HTR-8/SVneo (cell line): ENCODE measurements around the gene CRYGN.

DNA sequence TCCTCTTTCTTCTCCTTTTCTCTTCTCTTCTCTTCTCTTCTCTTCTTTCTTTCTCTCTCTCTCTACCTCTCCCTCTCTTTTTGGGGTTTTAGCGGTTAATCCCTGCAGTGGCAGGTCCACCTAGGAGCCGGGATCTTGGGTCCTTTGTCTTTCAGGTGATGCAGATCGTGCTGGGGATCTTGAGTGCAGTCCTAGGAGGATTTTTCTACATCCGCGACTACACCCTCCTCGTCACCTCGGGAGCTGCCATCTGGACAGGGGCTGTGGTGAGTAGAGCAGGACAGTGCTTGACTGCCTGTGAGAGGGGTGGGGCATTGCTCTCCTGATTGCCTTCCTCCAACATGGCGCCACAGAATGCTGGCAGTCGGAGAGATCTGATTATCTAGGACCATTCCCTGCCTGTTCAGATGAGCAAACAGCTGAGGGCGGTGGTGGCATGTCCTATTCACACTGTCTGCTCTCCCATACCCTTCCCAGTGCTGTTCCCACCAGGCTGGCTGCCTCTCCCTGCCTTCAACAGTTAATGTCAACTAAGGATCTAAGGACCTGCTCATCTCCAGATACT lies 1.6 kb downstream of the TMEM176A start:
- RRBS: no CpG with 5 or more reads among the region's 10 CpGs

- RRBS: no CpG with 5 or more reads among the region's 18 CpGs
Observed at GRCh38 chr7:150945802-150946390, 32.2 kb downstream of the KCNH2 start.

DNA sequence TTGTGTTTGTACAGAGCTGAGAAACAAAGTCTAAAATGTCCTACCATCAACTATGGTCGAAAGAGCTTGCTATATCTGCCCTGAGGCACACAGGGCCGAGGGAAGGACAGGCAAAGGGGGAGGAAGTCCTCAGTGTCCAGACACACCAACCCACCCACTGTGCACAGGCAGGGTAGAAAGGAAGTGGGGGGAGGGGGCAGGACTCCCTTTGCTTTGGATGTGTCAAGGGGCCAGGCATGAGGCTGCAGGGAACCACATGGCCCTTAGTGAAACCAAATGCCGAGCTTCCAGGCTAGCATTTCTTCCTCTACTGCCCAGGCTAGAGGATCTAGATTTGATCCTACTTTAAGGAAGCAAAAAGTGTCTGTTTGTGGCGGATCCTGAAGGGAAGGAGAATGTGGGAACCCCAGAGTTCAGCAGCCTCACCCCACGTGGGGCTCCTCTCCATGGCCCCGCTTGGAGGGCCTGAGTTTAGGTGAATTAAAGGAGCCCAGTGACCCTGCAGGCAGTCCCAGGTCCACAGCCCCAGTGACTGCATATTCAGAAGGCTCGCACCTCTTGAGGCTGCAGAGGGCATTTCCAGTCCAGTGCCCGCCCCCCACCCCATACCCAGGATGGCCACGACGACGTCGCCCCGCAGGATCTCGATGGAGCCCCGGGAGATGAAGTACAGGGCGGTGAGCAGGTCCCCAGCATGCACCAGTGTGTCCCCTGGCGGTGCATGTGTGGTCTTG lies 28.4 kb downstream of the KCNH2 start:
- RRBS: no CpG with 5 or more reads among the region's 17 CpGs

GRCh38 chr7:150960976-150961267 lies 17.2 kb downstream of the KCNH2 start:
- RRBS: no CpG with 5 or more reads among the region's 4 CpGs

DNA sequence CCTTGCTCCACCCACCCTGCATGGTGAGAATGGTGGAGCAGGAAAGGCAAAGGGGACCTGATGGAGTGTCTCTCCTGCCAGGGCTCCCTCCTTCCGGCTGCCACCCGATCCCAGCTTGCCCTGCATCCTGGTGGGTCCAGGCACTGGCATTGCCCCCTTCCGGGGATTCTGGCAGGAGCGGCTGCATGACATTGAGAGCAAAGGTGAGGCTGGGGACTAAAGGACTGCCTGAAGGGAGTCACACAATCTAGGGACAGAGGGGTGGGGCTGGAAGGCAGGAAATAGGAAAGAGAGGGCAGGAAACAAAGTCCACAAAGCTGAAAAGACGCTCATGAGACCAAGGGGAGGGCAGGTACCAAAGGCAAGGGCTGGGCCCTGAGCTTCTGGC lies 12.0 kb downstream of the ATG9B start:
- RRBS: 93% methylated on average over 3 of the region's 5 CpGs

- RRBS: no CpG with 5 or more reads among the region's 11 CpGs
Observed at GRCh38 chr7:151033296-151033888, 5.1 kb downstream of the ABCB8 start.

GRCh38 chr7:151075768-151076808 lies 4.5 kb downstream of the FASTK start:
- RRBS: 96% methylated on average over 3 of the region's 30 CpGs

GRCh38 chr7:151088365-151088588 lies 2.0 kb downstream of the AGAP3 start:
- RRBS: no CpG with 5 or more reads among the region's 5 CpGs

DNA sequence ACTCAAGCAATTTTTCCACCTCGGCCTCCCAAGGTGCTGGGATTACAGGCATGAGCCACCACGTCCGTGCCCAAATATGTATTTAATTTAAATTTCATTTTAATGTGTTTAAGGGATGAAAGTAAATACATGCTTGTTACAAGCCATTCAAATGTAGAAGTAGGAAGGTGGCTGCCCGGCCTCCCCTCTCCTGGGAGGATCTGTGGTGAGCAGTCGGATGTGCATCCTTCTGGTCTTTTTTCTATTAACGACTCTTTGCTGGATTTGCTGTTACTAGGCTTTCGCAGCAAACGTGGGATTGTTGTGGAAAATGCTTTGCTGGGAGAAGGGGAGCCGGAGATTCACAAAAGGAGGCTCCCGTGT lies 7.1 kb downstream of the AGAP3 start:
- RRBS: no CpG with 5 or more reads among the region's 10 CpGs

- RRBS: no CpG with 5 or more reads among the region's 11 CpGs
Observed at GRCh38 chr7:151117604-151117922, 31.3 kb downstream of the AGAP3 start.

GRCh38 chr7:151126502-151126987 lies 40.3 kb downstream of the AGAP3 start:
- RRBS: no CpG with 5 or more reads among the region's 14 CpGs

DNA sequence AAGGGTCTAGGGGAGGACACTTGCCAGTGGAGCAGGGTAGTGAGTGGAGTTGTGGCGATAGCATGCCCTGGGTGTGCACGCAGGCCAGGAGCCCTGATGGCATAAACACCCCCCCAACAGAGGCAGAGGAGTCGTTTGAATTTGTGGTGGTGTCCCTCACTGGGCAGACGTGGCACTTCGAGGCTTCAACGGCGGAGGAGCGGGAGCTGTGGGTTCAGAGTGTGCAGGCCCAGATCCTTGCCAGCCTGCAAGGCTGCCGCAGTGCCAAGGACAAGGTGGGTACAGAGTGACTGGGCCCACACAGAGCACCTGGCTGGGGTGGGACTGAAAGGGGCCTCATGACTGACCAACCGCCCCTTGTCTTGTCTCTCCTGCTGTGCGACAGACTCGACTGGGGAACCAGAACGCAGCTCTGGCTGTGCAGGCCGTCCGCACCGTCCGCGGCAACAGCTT lies 25.7 kb downstream of the GBX1 start:
- RRBS: no CpG with 5 or more reads among the region's 18 CpGs

DNA sequence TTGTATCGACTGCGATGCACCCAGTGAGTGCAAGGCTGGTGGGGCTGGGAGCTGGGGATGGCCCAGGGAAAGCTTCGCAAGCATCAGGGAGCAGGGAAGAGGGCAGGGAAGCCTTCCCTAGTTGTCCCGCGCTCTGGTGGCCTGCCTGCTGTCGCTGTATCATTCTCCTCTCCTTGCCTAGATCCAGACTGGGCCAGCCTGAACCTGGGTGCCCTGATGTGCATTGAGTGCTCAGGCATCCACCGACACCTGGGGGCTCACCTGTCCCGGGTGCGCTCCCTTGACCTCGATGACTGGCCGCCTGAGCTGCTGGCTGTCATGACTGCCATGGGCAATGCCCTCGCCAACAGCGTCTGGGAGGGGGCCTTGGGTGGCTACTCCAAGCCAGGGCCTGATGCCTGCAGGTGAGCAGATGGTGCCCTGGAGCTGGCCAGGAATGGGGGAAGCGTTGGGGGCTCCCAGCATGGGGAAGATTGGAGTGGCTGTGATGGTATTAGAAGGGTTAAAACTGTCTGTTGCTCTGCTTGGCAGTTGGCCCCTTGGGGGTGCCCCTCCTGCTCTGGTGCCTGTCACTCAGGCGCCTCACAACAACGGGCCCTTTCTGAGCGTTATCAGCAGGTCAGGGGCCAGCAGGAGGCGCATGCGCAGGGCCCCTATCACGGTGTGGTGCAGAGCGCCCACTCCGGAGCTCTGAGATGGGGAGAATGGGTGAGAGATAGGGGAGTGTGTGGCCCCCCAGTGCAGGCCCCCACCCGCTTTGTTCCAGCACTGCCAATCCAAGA lies 25.1 kb downstream of the GBX1 start:
- RRBS: no CpG with 5 or more reads among the region's 23 CpGs

DNA sequence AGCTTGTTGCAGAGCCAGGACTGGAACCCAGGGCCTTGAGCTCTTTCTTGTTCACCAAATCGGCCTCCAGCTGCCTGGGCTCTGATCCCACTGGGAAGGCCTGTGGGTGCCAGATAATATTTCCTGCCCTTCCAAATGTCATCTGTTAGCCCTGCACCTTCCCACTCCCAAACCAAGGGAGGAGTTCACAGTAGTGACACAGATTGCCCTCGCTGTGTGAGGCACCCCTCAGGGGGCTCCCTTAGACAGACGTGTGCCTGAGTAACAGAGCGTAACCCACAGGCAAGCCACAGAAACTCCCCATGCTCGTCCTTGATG lies 973 bp upstream of the ASB10 start:
- RRBS: no CpG with 5 or more reads among the region's 5 CpGs

DNA sequence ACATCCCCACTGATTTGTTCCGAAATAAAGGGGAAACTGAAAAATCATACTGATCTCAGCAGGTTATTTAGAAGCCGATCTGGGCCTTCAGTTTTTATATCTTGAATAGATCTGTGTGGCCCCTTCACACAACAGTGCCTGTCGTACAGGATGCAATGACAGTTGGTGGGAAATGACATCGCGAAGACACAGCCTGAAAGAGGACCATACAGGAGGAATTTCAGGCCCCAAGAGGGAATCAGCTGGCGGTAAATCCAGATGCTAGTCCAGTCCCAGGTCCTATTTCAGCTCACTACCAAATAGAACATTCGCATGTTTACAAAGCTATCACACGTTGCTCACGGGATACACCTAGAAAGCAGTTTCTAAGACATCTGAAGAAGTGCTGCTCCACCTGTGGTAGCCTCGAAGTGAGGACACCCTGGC lies 2.1 kb upstream of the IQCA1L start:
- RRBS: no CpG with 5 or more reads among the region's 10 CpGs

DNA sequence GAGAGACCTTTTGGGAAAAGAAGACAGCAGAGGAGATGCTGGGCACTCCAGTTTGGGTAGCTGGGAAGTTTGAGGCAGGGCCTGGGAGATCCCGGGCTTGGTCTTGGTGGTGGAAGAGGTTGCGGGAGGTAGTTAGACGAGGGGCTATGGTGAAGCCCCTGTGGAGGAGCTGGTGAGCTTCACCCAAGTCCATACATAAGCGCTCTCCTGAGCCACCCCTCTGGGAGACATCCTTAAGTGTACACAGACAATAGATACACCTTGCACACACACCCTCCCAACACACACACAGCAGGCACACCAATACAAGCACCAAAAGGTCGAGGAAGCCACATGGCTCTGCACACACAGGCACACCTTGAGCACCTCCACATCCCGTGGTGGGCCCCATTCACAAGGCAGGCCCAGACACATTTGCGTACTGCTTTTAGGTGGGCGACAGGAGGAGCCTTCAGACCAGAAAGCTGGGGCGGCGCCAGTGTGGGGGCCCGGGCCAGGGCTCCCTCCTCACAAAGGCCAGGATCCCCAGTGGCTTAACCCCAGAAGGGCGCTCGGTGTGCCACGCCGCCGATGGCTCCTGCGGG lies 2.6 kb upstream of the SMARCD3 start:
- RRBS: 6% methylated on average over 4 of the region's 17 CpGs

- RRBS: 96% methylated on average over 12 of the region's 49 CpGs
Observed at GRCh38 chr7:151439803-151440725, at the start of gene CRYGN. Gene CRYGN, minus strand, starts transcription at chr7:151440141.

GRCh38 chr7:151518000-151518731 lies 1.5 kb downstream of the RHEB start:
- RRBS: no CpG with 5 or more reads among the region's 29 CpGs

DNA sequence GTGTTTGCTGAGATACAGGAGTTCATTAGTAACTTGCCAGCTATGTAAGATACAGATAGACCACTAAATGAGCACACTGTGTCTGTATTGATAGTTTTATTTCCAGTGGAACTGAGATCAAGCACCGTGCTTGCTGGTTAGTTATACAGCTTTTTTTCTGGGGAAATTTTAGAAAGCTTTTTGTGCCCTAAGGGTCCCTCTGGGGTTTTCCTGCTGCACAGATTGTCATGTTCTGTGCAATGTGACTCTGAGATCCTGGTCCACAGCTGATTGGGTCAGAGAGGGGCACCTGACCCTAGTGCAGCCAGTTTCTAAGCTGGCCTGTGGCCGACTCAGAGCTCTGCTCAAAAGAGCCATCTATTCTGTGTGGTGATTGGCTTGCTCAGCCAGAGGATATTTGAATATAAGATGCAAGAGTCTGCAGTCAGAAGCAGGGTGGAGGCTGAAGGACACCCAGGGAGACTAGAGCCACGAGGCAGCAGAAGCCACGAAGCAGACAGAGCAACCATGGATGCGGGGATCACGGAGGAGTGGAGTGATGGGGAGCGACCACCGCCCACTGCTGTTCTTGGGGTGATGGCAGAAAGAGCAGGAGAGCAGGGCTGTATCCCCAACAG lies 19.3 kb upstream of the RHEB start:
- RRBS: no CpG with 5 or more reads among the region's 8 CpGs

- RRBS: 88% methylated on average over 2 of the region's 13 CpGs
Observed at GRCh38 chr7:151558392-151558897, 38.8 kb upstream of the RHEB start.